Karpas-422 (cell line): Measurements from ENCODE around the gene KRT6C.

DNA sequence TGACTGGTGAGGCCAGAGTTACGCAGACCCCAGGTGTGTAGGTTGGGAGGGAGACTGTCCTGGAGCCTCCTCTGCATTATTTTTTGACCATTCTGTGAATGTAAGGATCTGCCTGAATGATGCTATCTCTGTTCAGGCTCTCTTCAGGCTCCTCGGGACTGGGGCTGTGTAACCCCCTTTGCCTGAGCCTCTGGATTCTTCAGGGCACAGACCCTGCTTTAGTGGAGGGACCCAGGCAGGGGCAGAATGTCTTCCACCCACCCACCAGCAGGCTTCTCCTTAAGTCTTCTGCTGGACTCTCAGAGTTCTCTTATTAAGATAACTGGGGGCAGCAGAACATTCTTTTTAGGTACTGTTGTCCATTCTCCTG lies 1.9 kb downstream of the NR4A1 start:
- PRO-cap, result no peak
- RAMPAGE, long total RNA, result no peak

- PRO-cap, result no peak
- RAMPAGE, long total RNA, result no peak
Observed at GRCh38 chr12:52063587-52064929, 5.7 kb upstream of the ATG101 start.

GRCh38 chr12:52091686-52092337 lies 12.3 kb downstream of the SMIM41 start:
- PRO-cap, result no peak
- RAMPAGE, long total RNA, result no peak

GRCh38 chr12:52148161-52149057 lies 43.4 kb downstream of the KRT80 start:
- PRO-cap, result no peak
- RAMPAGE, long total RNA, result no peak

DNA sequence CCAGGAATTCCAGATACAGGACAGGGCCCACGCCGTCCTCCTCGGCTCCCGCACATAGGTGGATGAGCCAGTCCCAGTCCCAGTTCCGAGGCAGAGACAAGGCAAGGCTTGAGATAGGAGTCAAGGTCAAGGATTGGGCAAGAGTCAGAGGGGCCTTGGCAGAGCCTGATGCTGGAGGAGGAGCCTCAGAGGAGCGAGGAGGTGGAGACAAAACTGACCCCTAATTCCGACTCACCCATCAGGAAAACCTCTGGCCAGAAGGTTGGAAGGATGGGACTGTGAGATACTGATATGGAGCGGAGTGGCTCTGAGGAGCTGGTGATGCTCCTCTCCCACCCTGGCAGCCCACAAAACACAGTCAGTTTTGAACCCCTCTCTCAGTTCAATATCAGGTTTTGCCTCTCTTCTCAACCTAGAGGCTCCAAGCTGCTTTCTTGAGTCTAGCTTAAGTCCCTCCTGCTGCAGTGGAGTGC lies 20.9 kb downstream of the KRT80 start:
- PRO-cap, result no peak
- RAMPAGE, long total RNA, result no peak

DNA sequence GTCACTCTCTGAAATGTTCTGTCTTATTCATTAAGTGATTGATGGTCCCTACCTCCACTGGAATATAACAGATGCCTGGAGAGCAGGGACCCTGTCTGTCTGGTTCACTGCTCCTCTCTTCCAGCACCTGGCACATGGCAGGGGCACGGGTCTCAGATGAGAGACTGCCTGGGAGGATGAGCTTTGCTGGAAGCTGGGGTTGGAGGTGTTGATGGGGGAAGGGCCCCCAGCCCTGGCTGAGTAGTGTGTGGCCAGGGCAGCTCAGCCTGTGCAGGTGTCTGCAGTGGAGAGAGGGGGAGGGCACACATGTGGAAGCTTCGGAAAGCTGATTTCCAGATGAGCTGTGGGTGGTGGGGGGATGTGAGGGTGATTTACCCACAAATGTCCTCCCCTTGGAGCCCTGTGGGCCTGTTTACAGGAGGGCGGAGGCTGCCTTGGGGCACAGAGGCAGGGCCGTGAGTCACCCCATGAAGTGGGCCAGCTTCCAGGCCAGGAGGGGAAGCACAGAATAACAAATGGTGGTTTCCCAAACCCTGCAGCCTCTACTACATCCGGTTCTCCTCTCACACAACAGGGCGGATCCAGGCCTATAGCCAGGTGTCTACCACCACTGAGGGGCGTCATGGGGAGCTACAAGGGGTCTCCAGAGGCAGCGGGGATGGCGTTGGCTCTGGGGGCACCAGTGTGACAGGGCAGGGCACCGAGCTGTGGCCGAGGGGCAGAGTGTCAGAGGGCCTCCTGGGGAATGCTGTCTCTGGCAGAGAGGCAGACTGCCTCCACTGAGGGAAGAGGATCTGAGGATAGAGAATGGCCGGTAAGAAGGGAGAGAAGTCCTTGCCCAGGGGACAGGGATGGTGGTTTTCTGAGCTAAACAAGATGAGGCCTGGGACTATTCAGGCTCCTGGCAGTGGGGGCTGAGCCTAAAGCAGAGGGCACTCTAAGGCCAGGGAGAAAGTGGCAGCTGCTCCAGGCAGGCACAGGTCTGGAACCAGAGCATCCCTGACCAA lies 11.1 kb downstream of the KRT7 start:
- PRO-cap, result no peak
- RAMPAGE, long total RNA, result no peak

- PRO-cap, result no peak
- RAMPAGE, long total RNA, result no peak
Observed at GRCh38 chr12:52473556-52474271, at the start of gene KRT6C. Gene KRT6C, minus strand, starts transcription at chr12:52473805.

GRCh38 chr12:52677254-52677750 lies 2.9 kb downstream of the KRT1 start:
- PRO-cap, result no peak
- RAMPAGE, long total RNA, result no peak

DNA sequence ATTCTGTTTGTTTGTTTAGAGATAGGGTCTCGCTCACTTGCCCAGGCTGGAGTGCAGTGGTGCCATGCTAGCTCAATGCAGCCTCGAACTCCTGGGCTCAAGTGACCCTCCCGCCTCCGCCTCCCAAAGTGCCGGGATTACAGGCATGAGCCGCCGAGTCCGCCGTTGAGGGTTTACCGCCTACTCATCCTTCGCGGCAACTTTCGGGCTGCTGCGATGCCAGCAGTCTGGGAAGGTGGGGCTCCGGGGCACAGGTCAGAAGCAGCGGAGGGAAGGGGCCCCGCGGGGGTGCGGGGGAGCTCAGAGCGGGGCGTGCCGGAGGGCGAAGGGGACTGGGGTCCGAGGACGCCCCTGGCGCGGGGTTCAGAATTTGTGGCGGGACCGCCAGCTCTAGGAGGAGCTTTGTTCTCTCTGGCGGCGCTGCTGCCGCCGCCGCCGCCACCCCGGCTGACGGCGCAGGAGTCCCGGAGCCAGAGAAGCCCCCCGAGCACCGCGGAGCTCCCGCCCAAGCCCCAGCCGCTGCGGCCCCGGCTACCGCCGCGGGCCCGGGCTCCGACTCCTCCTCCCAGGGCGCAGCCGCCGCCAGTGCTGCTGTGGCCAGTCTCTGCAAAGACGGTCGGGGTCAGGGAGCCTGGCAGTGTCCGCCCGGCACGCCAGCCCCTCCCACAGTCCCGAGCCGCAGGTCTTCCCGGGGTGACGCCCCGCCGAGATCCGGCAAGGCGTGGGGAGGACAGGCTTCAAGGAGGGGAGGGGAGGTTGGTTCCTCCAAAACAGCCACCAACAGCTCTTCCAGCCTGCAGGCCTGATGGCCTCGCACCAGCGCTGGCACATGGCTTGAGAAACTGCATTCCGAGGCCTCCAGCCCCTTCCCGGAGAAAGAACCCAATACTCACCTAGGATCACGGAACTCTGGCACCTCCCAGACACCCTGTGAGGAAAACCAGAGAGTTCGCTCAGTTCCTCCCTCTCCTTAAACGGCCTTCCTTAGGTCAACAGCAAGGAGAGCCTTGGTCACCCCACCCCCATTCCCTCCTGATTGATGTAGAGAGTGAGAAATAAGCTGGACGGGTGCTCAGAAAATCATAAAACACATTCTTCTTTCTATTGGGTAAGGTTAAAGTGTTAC lies 11.0 kb upstream of the KRT77 start:
- PRO-cap, result no peak
- RAMPAGE, long total RNA, result no peak

DNA sequence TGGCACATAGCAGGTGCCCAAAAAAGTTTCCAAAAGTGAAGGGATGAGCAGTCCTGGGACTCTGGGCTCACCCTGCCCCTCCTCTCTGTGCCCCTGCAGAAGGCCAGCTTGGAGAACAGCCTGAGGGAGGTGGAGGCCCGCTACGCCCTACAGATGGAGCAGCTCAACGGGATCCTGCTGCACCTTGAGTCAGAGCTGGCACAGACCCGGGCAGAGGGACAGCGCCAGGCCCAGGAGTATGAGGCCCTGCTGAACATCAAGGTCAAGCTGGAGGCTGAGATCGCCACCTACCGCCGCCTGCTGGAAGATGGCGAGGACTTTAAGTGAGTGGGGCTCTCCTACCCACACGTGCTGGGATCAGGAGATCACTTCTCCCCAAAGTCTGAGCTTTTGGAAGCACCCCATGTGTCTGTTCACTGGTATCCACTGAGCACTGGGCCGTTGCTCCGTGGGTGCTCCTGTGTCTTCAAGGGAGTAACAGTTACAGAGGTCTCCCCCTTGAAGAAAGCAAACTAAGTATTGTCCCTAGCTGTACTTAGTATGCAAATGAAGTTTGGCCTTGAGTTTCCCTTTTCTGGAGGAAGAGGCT lies 3.2 kb downstream of the KRT18 start:
- PRO-cap, result no peak
- RAMPAGE, long total RNA, result no peak

- PRO-cap, result no peak
- RAMPAGE, long total RNA, result no peak
Observed at GRCh38 chr12:53011501-53012405, 5.5 kb downstream of the EIF4B start.

GRCh38 chr12:53027207-53028355 lies 21.3 kb downstream of the EIF4B start:
- PRO-cap, result no peak
- RAMPAGE, long total RNA, result no peak

- PRO-cap, result no peak
- RAMPAGE, long total RNA, result no peak
Observed at GRCh38 chr12:53041901-53042780, 7.7 kb upstream of the TNS2 start.

GRCh38 chr12:53044981-53045965 lies 4.6 kb upstream of the TNS2 start:
- PRO-cap, result no peak
- RAMPAGE, long total RNA, result no peak

GRCh38 chr12:53080795-53081257 lies 1.6 kb upstream of the SPRYD3 start:
- PRO-cap, result no peak
- RAMPAGE, long total RNA, result no peak

- PRO-cap, result no peak
- RAMPAGE, long total RNA, result no peak
Observed at GRCh38 chr12:53098450-53099114, 1.1 kb downstream of the IGFBP6 start.

DNA sequence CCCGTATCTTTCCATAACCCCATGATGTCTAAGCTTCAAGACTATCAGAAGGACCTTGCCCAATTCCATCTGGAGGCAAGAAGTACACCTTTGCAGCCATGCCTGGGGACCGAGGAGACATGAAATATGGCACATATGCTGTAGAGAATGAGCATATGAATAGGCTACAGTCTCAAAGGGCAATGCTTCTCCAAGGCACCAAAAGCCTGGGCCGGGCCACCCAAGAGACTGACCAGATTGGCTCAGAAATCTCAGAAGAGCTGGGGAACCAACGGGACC lies 28.2 kb downstream of the SOAT2 start:
- PRO-cap, result no peak
- RAMPAGE, long total RNA, result no peak

DNA sequence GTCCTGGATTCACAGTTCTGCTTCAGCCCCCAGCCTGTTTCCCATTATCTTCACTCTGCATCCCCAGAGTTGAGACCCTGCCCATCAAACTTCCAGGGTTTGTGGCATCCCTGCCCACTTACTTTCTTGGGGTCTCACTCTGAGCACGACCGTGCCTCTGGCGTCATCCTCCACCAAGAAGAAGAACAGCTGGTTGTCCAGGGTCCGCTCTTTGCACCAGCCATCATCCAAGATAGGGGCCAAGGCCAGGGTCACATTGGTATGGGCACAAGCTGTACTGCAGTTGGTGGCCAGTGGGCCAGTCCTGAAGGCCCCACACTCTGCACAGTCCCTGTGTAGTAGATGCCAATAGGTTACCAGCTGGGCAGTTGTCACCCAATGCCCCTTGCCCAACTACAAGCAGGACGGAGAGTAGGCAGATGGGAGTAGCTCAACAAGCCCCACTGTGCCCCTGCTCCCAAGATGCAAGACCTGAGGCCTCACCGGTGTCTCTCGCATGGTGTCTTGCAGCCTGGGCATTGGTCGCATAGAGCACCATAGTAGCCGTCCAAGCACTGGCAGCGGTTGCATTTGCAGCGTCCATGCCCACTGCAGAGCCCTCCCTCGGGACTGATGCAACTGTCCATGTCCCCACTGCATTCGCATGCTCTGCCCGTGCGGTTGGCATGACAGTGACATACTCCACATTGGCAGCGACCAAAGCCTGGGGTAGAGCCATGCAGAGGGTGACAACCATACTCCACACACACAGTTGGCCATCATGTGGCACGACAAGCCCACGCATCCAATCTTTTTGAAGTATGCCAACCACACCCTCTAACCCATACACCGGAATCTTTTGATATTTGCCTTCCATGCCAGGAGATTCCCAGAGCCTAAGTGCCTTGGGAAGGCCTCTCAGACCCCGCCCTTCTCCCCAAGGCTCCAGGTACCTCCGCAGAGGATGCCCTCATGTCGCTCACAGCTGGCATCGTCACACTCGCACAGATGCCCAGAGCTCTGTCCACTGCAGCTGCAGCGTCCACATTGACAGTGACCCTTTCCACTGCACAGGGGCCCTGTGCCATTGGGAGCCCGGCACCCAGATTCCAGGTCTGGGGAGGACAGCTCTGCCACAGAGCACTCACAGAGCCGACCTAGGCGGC lies 11.9 kb upstream of the CSAD start:
- PRO-cap, result no peak
- RAMPAGE, long total RNA, result no peak

- PRO-cap, result no peak
- RAMPAGE, long total RNA, result no peak
Observed at GRCh38 chr12:53197312-53198152, 9.5 kb downstream of the ITGB7 start.

DNA sequence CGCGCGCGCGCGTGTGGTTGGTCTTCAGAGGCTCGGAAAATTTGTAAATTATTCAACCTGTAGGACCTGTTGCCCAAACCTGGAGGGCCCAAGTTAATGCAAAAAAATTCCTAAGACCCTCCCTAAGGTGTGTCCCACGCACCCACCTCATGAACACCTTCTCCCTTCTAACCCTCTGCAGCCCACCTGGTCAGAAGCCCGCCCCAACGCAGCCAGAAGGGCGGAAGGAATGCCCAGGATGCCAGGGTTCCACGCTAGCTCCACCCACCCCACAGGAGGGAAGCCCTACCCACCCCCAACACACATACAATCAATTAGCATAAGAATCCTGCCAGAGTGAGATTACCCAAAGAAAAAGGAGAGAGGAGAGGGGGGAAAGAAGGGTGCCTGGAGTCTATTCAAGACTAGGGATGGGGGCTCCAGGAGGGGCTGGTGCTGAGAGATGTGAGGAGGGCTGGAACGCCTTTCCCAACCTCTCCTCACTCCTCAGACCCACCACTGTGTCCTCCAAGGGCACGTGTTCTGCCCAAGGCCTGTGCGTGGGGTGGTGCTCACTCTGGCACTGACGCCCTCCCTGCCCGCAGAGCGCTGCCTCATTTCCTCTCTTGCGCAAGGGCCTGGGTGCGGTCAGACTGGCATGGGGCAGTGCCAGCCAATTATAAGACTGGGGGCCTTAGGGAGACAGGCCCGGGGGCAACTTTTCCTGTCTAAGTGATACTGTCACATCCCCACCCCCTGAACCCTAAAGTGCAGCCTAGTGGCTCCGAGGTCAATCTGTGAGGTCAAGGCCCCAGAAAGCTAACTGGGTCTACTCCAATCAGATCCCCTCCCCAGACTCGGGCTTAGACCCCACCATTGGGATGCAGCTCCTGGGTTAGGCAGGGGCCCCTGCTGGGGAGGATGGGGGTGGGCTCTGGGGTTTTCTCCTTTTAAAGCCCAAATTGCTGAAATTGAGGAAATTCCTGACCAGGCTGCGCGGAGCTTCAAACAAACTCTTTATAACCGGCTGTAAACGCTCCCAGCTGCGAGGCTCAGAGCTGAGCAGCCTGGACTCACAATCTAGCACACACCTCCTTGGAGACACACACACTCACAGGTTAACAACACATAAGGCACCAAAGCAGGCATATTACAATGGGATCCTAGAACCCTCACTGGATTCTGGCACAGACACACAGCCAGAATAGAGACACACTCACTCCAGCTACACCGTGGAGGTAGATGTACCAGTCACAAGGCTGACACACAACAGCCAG lies 10.2 kb upstream of the ITGB7 start:
- PRO-cap, result no peak
- RAMPAGE, long total RNA, result no peak